Measurements from ENCODE around the gene GAN.

DNA sequence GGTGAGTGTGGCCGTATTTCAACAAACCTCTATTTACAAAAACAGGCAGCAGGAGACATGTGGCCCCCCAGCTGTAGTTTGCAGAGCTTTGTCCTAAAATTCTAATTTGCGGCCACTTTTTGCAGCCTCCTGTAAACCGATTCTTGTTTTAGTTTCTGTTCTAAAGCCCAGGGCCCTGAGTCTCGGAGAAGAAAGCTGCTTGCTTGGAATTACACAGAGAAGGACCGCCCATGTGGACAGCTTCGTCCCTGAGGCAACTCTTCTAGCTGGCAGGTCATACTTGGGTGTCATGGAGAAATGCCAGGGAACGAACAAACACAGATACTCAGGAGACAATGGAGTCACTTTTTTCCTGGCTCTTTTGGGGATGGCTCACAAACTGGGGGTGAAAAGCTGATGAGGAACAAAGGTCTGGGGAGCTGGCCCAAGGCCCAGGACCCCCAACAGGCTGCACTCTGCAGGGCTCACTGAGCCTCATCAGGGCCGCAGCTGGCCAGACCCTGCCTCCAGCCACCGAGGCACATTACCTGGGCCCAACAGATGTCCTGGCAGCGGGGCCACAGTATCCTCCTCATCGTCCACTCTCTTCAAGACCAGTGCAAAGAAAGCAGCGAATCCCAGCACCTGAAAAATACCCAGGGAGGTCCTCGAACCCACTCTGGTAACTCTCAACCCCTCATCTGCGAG is 40.9 kb upstream of the GCSH start:
- PRO-cap, 2 experiments, result no peak in any of the 2 experiments

GRCh38 chr16:81313590-81314506 is 914 bp upstream of the GAN start:
- PRO-cap, 2 experiments, result no peak in any of the 2 experiments

DNA sequence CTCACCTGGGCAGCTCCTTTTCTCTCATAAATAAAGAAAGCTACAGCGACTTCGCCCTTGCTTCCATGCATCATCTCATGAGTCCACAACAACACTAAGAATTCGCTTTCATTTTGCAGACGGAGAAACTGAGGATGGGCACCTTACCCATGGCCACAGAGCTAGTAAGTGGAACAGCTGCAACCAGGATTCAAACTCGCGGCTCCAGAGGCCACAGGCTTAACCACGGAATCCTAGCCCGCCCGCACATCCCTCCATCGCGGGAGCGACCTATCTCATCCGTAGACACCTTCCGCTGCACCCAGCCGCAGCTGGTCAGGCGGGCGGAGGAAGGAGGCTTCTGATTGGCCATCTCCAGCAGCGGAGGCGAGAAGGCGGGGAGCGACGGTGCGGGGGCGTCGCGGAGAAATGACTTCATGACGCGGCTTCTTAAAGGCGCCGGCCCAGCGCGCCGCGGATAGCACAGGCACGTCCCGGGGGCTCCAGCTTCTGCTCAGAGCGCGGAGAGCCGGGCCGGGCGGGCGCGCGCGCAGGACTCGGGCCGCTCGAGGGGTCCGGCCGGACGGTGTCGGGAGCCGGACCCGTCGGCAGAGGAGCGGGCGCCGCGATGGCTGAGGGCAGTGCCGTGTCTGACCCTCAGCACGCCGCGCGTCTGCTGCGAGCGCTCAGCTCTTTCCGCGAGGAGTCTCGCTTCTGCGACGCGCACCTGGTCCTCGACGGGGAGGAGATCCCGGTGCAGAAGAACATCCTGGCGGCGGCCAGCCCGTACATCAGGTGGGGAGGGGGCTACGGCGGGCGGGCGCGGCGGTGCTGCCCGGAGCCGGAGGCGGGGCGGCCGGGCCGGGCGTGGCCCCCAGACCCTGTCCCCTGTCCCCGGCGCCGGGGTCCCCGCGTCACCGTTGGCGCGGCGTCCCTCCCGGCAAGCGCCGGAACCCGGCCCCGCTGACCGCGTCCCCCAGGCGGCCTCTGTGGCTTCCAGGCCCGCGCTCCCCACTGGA is at the start of gene GAN:
GAN (plus strand) TSS at position 456 of the 998 bp plus-strand sequence.
- PRO-cap, 2 experiments, result peak in 2 of 2 experiments; most common plus-strand start position 460 of the sequence (in 2); most common minus-strand start position 284 of the sequence (in 2)

DNA sequence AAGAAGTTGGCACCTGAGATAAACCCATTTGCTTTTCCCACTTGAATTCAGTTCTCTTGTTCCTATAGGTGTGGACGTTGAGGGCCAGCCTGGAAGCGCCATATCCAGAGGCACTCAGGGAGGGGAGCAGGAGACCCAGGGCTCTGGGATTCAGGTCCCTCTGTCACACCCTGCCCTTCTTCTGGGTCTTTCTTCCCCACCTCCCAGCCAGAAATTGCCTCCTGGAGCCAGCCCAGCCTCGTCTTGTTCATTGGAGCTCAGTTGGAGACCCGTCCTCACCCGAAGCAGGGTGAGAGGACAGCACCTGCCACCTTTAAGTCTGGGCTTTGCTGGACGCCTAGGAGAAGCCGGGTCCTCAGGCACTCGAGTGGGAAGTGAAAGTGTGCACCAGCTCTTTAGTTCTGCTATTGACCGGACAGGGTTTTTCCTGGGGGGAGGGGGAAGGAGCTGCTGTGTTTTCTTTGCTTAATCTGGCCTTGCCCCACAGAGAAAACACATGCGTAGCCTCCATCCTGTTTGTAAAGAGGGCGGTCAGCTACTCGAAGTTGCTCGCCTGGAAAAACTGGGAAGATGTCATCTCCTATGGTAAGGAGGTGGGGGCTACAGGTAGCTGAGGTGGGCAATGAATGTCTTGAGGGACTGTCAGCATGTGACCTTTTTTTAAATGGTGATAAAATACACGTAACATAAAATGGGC is 34.2 kb downstream of the CMIP start:
- PRO-cap, 2 experiments, result peak in 1 of 2 experiments; most common minus-strand start position 369 of the sequence (in 1)

- PRO-cap, 2 experiments, result no peak in any of the 2 experiments
Measured at GRCh38 chr16:81481055-81481877, 36.7 kb downstream of the CMIP start.

GRCh38 chr16:81504979-81505384 is 60.4 kb downstream of the CMIP start:
- PRO-cap, 2 experiments, result no peak in any of the 2 experiments

- PRO-cap, 2 experiments, result no peak in any of the 2 experiments
Measured at GRCh38 chr16:81520225-81520592, 75.6 kb downstream of the CMIP start.

GRCh38 chr16:81526724-81527418 is 82.3 kb downstream of the CMIP start:
- PRO-cap, 2 experiments, result no peak in any of the 2 experiments

- PRO-cap, 2 experiments, result no peak in any of the 2 experiments
Measured at GRCh38 chr16:81530208-81530727, 85.7 kb downstream of the CMIP start.

GRCh38 chr16:81618399-81619128 is 160.5 kb upstream of the PLCG2 start:
- PRO-cap, 2 experiments, result no peak in any of the 2 experiments

DNA sequence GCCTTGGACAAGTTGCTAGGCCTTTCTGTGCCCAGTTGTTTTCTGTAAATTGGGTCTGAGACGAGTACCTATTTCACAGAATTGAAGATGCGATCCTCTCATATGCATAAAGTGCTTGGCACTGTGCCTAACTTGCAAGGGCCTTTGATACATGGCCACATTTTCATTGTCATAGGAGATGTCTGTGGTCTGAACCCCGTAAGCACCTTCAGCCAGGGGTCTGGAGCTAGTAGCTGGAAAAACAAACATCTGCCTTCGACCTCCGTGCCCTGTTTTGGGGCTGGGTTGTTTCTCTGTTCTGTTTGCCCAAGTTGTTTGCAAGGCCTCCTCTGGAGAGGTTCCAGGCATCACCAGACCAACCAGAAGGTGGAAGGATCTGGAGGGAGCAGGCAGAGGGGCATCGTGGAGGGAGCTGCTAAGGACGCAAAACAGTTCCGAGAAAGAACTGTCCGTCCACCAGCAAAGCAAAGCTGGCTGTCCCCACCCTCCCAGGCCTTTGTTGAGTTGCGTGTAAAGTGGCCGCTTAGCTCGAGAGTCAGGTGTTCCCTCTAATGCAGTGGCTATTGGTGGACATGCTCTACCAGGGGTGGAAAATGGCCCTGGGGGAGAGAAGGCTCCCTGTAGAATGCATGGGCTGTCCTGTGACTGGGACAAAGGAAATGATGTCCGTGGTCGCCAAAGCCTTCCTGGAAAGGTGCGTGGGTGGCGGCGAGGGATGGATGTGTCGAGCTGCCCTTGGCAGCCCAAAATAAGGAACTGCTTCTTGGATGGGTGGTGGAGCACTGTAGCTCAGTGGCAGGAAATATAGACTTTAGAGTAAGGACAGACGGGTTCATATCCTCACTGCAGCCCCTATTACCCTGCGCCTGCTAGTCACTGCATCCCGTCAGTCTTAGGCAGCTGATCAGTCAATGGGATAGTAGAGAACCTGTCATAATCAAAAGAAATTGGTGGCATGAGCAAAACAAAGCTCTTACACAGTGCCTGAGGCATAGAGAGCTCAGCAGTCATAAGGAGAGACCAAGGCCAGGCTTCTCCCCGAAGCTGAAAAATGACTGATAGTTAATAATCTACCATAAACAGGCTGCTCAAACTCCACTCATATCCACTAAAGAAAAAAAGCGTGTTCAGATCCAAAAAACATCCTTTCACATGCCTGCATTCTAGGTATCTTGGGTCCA is 123.8 kb upstream of the PLCG2 start:
- PRO-cap, 2 experiments, result no peak in any of the 2 experiments

- PRO-cap, 2 experiments, result no peak in any of the 2 experiments
Measured at GRCh38 chr16:81657590-81658792, 121.1 kb upstream of the PLCG2 start.

DNA sequence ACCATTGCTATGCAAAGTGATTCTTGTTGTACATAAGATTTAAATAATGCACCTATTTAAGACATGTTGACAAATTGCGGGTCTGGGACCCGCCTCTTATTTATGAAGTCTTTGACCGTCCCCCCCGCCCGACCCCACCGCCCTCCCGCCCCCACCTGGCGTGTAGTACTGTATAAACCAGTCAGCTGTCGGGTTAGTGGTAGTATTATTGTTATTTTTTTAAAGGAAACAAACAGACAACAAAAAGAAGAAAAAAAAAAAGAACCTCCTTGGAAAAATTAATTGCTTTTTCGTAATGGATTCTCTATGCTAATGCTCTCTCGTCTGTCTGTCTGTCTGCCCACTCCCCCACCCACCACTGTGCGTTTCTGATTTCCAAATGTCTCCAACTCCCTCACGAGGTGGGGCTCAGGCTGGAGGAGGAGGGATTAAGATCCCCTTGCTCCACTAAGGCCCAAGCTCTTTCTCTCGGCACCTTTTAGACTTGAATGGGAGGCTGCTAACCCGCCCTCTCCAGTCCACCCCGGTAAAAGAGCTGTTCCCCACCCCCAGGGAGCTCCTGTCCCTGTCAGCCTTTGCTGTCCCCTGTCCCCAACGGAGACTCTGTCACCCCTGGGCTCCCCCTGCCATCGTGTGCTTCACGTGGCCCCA is 68.7 kb upstream of the PLCG2 start:
- PRO-cap, 2 experiments, result no peak in any of the 2 experiments

DNA sequence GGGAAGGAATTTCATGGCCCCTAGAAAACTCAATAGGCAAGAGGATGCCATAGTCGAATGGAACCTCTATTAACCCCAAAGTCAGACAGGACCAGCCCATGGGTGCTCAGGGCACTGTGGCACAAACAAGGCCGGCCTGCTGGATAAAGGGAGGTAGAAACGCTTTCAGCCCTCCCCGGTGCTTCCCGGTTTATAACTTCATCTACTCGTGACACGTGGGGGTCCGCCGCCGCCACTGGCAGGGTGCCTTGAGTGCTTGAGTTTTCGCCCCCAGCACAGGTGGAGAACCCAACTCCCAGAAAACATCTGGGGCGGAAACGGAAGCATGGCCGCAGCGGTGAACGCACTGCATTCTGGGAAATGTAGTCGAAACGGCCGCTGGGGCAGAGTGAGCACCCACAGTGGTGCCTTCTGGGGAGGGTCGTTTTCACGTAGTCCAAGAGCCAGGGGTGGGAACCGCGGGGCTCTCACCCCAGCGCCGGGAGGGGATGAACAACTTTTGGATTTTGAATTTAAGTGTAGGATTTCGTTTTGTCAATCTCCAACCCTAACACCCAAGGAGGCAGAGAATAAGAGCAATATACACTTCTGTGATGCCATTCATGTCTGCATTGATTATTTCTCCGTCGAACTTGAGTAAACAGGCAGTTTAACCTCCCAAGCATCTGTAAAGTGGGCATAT is 32.9 kb upstream of the PLCG2 start:
- PRO-cap, 2 experiments, result peak in 1 of 2 experiments; most common minus-strand start position 299 of the sequence (in 1)

DNA sequence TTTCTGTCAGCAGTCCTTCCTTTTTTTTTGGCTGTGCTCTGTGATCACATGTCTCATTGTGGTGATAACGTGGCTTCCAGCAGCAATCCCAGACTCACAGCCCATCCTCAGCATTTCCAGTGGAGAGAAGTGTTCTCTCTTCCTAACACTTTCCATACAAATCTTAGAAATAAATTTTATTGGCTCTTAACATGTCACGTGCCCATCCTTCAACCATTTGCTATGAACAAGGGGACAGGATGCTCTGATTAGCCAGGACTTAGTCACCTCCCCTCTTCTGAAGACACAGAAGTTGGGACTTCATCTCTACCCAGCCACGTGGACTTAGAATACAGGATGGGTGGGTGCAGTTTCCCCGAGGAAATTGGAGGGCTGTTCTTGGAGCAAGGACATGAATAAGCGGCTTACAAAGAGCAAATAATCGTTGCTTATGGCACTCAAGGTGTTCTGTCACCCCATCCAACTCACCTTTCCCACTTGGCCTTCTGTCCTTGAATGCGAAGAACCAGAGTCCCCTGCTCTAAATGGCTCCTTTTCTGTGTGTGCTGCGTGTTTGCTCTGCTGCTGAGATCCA is 74.9 kb downstream of the CDH13 start:
- PRO-cap, 2 experiments, result no peak in any of the 2 experiments

- PRO-cap, 2 experiments, result no peak in any of the 2 experiments
Measured at GRCh38 chr16:82713457-82714174, 86.8 kb downstream of the CDH13 start.

GRCh38 chr16:83600073-83600577 is 207.7 kb upstream of the HSBP1 start:
- PRO-cap, 2 experiments, result no peak in any of the 2 experiments

- PRO-cap, 2 experiments, result peak in 1 of 2 experiments; most common plus-strand start chr16:83935216 (in 1)
Measured at GRCh38 chr16:83934817-83935336, 18.2 kb upstream of the OSGIN1 start.

- PRO-cap, 2 experiments, result no peak in any of the 2 experiments
Measured at GRCh38 chr16:83938084-83938505, 14.9 kb upstream of the OSGIN1 start.

GRCh38 chr16:84074786-84075297 is 32.2 kb upstream of the SLC38A8 start:
- PRO-cap, 2 experiments, result no peak in any of the 2 experiments

Measured in Colon Carcinoma Metastatic in the Lung (tissue), 2 donors.